Hair follicular keratinocyte (primary cell): ENCODE data around the genes BZW1 and CFLAR.

DNA sequence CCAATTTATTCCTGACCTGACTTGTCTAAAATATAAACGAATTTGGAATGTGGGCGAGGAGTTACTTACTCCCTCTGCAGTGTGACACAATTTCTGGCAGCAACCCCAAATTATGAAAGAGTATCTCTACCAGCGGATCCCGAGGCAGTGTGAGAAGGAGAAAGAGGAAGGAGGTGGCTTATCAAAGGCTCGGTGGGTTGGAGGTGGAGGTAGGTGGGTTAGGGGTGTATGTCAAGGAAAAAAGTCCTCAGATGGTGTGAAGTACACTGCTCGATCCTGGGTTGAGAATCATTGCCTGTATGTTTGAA is 76.1 kb downstream of the RFTN2 start:
- RAMPAGE, long total RNA = no peak

DNA sequence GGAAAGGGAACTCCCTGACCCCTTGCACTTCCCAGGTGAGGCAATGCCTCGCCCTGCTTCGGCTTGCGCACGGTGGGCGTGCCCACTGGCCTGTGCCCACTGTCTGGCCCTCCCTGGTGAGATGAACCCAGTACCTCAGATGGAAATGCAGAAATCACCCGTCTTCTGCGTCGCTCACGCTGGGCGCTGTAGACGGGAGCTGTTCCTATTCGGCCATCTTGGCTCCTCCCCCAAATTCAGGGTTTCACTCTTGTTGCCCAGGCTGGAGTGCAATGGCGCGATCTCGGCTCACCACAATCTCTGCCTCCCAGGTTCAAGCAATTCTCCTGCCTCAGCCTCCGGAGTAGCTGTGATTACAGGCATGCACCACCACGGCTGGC is 11.8 kb upstream of the MARS2 start:
- RAMPAGE, long total RNA = no peak

DNA sequence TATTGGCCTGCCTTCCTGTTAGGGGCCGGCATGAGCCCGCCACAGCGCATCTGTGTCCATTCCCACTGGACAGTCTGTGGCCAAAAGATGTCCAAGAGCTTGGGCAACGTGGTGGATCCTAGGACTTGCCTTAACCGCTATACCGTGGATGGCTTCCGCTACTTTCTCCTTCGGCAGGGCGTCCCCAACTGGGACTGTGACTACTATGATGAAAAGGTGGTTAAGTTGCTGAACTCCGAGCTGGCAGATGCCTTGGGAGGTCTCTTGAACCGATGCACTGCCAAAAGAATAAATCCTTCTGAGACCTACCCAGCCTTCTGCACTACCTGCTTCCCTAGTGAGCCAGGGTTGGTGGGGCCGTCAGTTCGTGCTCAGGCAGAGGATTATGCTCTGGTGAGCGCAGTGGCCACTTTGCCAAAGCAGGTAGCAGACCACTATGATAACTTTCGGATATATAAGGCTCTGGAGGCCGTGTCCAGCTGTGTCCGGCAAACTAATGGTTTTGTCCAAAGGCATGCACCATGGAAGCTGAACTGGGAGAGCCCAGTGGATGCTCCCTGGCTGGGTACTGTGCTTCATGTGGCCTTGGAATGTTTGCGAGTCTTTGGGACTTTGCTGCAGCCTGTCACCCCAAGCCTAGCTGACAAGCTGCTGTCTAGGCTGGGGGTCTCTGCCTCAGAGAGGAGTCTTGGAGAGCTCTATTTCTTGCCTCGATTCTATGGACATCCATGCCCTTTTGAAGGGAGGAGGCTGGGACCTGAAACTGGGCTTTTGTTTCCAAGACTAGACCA is 1.4 kb downstream of the MARS2 start:
- RAMPAGE, long total RNA = no peak

GRCh38 chr2:197809926-197810437 is 5.6 kb downstream of the PLCL1 start:
- RAMPAGE, long total RNA = no peak

DNA sequence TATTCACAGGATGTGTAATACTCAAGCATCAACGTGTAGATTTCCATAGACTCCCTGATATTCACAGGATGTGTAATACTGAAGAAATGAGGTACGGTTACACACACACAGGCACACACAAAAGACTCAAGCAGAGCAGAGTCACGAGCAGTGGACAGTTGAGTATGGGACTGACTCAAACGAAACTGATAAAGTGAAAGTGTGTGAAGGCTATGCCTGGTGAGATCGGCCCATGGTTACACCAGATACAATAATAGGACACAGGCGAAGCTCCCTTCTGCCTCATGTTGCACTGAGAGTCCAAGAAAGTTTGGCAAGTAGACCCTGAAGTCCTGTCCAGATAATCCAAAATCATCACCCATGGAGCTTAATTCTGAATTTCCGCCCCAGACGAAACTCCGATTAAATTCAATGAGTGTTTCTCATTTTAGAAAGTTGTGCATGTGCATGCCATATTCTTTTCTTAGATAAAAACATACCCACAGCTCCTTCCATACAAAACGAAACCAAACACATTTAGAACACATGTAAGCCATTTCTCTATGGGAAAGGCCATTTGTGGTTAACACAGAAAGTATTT is 567.6 kb downstream of the PLCL1 start:
- RAMPAGE, long total RNA = no peak

DNA sequence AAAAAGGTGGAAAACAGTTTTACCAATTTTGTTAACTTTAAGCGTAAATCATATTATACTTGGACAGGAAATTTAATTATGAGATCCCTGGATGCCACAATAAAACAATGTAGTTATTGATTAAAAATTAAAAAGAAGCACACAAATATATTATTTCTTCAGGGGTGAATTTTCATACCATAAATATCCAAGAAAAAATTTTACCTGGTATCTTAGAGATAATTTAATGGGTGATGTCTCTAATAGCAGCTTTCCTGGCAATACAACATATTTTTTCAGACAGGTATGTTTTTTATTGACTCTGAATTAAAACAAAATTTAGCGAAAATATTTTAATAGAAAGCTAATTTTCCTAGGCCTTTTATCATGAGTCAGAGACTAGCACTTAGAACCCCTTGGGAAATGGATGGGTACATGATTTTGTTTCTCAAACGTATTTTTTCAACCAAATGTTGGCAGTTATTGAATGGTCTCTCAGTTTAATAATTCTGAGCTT is 750.7 kb downstream of the PLCL1 start:
- RAMPAGE, long total RNA = no peak

DNA sequence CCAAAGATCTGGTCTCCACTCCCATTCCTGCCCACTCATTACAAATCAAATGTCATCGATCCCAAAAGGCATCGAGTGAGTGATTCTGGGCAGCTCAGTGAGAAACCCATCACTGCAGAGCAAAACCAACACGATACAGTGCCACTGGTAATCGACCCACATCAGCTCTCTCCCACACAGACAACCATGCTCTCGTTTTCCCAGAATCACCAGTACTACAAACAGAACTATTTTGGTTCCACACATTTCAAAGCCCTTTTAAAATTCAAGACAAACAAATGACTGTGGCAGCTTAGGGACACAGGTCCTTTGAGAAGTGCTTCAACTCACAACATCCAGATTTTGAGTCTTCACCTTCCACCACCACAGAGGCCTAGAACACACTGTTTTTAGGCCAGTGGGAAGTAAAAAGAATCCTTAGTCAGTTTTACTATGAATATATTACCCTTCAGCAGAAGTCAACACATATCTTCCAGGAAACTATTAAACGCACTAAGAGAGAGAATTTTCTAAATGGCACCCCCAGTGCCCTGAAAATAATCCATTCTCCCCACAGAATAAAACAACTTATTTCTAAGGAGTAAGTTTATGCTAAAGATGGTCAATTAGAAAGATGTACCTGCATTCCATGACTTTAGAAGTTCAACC is 38.8 kb downstream of the SATB2 start:
- RAMPAGE, long total RNA = no peak

DNA sequence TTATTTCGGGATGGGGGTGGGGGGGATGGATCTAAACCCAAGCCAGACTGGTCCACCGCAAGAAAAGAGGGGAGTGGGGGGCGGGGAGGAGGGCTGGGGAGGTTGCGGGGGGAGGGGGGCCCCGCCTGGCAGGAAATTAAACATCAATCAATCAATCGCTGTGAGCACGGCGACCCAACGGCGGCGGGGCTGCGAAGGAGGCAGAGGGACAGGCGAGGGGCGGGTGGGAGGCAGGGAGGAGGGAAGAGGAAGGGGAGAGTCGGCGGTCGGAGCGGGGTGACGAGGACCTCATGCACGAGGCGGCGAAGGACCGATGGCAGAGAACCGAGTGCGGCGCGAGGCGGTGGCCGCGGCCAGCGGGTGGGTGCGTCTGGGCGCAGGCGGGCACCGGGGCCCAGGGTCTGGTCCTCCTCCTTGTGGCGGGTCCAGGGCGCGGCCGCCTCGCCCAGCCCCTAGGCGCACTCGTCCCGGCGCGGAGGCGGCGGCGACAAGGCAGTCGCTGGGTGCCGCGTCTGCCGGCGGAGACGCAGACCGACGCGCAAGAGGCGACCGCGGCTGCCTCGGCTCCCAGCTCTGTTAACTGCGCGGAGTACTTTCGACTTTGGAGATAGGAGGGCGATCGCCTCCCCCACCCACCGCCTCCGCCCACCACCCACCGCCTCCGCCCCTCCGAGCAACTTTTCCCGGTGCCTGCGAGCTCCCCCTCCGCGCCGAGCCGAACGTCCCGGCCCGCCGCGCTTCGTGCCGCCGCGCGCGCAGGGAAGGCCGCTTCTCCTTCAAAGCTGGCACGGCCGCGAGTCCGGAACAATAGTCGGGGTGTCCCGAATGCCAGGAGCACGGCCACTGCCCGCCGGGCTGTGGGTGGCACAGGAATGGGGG is 624 bp upstream of the SATB2 start:
- RAMPAGE, long total RNA = no peak

- RAMPAGE, long total RNA = no peak
Measured at GRCh38 chr2:199489173-199489578, 31.4 kb upstream of the SATB2 start.

- RAMPAGE, long total RNA = no peak
Measured at GRCh38 chr2:199955906-199956362, 552 bp downstream of the MAIP1 start.

GRCh38 chr2:199988225-199988724 is 32.9 kb downstream of the MAIP1 start:
- RAMPAGE, long total RNA = no peak

DNA sequence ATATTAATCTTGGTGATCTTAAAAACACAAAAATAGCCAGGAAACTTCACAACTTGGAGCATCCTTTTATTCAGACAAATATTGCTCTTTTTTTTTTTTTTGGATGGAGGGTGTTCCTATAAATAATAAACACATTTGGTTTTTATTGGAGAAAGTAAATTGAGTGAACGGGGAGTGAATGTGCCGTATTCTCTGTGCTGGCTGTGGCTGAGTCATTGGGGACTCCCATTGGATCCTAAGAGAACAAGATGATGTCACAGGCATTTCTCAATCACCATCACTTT is 150.1 kb upstream of the SPATS2L start:
- RAMPAGE, long total RNA = no peak

- RAMPAGE, long total RNA = no peak
Measured at GRCh38 chr2:200363737-200364279, 57.3 kb downstream of the SPATS2L start.

- RAMPAGE, long total RNA = no peak
Measured at GRCh38 chr2:200373932-200374461, 67.5 kb downstream of the SPATS2L start.

DNA sequence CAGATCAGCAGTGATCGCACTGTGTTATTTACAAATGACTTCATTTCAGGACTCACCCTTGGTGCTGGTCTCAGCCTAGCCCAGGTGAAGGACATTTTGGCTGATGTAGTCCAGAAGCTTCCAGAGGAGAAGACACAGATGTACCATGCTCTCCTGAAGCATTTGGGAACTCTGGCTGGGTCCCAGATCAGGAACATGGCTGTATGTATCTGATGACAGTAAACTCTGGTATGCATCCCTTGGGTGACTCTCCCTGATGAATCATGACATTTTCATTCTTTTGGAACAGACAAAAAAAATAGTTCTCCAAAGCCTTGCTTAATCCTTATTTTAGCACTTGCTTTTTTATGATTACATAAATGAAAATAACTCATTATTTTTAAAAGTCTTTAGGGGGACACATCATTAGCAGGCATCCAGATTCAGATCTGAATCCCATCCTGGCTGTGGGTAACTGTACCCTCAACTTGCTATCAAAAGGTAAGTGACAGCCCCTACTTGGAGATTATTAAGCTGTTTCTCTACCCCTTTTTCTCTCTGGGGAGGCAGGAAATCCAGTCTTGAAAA is 23.2 kb downstream of the AOX1 start:
- RAMPAGE, long total RNA = no peak

GRCh38 chr2:200624344-200625060 is 38.7 kb downstream of the AOX1 start:
- RAMPAGE, long total RNA = no peak

DNA sequence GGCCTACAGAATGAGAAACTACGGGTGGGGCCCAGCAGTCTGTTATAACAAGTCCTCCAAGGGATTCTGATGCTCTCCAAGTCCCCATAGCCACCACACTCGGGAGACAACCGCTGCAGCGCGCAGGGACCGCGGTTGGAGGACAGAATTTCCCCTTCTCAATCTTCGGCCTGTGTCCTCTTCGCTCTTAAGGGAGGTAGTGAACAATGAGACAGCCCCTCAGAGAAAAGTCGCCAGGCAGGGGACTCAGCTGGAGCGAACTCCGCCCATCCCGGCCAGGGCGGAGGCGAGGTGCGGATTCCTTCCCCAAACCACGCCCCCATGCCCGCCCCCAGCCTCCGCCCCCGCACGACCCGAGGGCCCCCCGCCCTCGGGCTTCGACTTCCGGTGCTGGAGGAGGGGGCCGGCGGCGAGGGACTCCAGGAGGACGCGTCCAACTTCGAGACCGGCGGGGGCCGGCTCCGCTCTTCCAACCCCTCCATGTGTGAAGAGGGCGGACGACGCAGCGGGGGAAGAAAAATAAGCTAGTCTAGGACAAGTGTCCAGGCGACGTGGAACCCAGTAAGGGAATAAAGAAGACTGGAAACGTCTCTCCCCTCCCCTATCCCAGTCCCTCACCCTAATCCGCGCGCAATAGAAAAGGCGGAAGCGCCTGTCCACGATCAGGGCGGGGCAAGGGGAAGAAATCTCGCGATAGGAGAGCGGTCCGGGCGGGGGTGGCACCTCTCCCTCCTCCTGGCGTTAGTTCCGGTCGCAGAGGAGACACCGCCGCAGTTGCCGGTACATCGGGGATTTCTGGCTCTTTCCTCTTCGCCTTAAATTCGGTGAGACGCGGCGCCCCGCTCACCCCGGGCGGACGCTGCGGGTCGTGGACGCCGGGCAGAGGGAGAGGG is at the start of gene BZW1:
BZW1 (plus strand) TSS at position 744 of the 893 bp plus-strand sequence.
- RAMPAGE, long total RNA = start-site peak on the plus strand centred at position 759 of the sequence, 25 bp wide, 635 and 309 reads in 2 replicates

DNA sequence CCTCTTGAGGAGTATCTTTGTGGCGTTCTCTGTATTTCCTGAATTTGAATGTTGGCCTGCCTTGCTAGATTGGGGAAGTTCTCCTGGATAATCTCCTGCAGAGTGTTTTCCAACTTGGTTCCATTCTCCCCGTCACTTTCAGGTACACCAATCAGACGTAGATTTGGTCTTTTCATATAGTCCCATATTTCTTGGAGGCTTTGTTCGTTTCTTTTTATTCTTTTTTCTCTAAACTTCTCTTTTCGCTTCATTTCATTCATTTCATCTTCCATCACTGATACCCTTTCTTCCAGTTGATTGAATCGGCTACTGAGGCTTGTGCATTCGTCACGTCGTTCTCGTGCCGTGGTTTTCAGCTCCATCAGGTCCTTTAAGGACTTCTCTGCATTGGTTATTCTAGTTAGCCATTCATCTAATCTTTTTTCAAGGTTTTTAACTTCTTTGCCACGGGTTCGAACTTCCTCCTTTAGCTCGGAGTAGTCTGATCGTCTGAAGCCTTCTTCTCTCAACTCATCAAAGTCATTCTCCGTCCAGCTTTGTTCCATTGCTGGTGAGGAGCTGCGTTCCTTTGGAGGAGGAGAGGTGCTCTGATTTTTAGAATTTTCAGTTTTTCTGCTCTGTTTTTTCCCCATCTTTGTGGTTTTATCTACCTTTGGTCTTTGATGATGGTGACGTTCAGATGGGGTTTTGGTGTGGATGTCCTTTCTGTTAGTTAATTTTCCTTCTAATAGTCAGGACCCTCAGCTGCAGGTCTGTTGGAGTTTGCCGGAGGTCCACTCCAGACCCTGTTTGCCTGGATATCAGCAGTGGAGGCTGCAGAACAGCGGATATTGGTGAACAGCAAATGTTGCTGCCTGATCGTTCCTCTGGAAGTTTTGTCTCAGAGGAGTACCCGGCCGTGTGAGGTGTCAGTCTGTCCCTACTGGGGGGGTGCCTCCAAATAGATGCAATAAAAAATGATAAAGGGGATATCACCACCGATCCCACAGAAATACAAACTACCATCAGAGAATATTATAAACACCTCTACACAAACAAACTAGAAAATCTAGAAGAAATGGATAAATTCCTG is 36.0 kb downstream of the HYCC2 start:
- RAMPAGE, long total RNA = no peak

DNA sequence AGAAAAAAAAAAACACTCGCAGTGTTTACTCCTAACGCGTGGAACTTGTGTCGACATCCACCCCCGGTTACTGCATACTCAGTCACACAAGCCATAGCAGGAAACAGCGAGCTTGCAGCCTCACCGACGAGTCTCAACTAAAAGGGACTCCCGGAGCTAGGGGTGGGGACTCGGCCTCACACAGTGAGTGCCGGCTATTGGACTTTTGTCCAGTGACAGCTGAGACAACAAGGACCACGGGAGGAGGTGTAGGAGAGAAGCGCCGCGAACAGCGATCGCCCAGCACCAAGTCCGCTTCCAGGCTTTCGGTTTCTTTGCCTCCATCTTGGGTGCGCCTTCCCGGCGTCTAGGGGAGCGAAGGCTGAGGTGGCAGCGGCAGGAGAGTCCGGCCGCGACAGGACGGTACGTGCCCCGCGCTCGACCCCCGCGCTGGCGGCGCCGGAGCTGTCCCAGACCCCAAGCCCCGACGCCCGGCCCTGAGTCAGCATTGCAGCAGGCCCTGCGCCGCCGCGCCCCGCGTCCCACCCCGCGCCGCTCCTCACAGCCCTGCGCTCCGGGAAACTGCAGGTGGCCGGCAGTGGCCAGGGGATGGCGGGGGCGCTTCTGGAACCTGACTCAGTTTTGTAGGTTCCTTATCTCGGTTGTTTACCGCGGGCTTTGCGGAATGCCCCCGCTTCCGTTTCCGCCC is at the start of gene CFLAR:
CFLAR (plus strand) TSS at position 85 of the 688 bp plus-strand sequence.
- RAMPAGE, long total RNA = no peak

- RAMPAGE, long total RNA = no peak
Measured at GRCh38 chr2:201136674-201137353, 20.9 kb downstream of the CFLAR start.